ENCODE measurements around a stretch of chr6.

- PRO-cap, result no peak
- RRBS, result no CpG with 5 or more reads among the region's 3 CpGs
Observed at GRCh38 chr6:53543470-53544087, 1.3 kb downstream of the GCLC start.

DNA sequence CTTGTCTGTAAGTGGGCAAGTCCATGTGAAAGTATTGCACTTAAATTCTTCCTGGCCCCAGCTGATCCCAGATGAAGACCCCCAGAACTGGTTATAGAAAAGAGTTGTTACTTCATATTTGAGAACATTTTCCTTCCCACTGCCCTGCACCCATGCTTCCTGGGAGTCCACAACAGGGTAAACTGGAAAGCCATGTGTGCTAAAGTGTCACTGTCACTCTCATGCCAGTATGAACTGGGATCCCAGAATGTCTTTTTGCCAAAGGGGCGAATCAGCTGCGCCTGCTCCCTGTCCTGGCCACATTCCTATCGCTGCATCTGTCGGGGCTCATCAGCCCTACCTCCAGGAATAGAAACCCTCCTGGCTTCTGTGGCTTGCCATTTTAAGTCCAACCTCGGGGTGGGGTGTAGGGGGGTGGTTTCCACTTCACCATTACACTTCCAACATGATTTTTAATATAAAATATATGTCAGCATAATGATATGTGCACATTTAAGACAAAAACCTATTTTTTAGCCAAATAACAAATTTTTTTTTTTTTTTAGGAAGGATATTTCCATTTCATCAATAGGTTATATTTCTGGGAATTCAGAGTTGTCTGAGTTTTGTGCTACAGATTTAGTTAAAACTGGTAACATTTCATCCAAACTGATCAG, 910 bp downstream of the KLHL31 start:
- PRO-cap, result no peak
- RRBS, result no CpG with 5 or more reads among the region's 5 CpGs

- PRO-cap, result no peak
- RRBS, result no CpG with 5 or more reads among the region's 5 CpGs
Observed at GRCh38 chr6:53856008-53856819, 61.4 kb downstream of the LRRC1 start.

DNA sequence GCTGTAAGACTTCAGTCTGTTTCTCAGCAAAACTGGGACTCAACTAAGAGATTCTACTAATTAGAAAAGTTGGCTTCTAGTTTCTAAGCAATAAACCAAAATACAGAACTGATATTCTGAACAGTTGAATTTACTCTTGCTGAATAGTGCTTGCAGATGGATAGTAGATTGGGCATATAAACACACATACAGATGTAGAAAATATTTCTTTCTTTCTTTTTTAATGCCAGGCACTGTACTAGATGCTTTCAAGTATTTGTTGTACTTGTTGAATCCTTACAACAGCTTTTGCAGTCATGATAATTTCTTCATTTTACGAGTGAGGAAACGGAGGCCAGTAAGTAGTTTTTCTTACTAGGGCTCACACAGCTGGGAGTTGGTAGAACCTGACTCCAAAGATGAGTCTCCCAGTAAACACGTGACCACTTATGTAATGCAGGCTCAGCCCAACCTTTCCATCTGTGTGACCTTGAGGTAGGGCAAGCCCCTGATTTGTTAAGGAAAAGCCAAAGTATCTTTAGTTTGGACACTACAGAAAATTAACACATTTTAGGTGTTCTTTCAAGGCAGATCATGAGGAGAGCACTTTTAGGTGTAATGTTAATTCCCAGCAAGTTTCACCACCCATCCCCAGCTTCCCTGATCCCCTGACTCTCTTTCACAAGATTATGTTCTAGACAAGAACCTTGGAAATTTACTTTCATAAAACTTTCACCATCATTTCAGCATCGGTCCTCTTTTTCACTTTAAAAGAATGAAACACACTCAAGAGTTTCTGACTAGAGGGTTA, 111.2 kb downstream of the LRRC1 start:
- PRO-cap, result no peak
- RRBS, result no CpG with 5 or more reads among the region's 4 CpGs

DNA sequence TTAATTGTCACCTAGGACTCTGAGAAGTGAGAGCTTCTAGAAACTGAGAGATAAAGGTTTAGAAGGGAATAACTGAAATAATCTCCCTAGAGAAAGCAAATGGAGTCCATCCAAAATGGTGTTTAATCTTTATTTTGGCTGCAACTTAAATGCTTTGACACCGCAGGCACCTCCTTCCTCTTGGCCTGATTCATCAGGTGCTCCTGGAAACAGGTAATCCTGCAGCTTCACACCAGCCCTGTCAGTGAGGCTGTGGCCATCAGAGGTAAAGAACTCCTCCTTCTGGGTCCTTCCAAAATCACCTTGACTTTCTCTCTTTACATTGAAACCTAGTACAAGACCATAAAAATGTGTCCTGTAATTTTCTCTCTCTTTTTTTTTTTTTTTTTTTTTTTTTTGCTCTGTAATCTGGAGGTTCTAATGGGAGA, 124.1 kb downstream of the LRRC1 start:
- PRO-cap, result no peak
- RRBS, result no CpG with 5 or more reads among the region's 1 CpG

GRCh38 chr6:54255840-54256401, 52.3 kb upstream of the TINAG start:
- PRO-cap, result no peak
- RRBS, result no CpG with 5 or more reads among the region's 1 CpG

DNA sequence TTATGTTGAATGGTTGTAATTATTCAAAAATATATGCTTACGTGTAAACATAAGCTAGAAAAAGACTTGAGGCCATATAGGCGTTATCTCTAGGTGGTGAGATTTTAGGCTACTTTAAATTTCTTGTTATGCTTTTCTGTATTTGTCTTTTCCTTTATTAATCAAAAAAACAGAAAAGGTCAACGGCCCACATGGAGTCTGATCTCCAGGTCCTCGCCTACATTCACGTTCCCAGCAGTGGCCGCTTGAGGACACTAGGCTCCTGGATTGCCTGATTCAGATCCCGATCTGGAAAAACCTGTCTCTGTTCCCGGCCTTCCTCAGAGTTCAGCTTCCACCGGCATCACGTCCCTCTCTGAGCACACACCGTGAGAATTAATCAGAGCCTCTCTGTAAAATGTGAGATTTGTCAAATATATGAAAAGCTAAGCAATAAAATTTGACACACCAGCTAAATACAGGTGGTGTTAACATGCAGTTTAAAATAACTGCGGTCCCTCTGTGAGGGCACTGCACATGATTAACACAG, 122.7 kb upstream of the COL21A1 start:
- PRO-cap, result bidirectional peak, plus-strand start at position 323 of the sequence, minus-strand start at position 225 of the sequence
- RRBS, result no CpG with 5 or more reads among the region's 12 CpGs

DNA sequence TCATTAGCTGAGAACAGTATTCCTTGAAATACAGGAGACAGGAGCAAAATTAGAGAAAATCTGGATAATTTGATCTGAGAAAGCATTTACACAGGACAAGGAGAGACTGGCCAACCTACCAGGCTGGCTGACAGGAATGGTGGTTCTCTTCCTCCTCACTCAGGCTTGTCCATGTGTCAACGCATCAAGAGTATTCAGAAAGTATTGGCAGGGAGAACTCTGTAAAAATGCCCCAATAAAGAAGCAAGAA, 124.8 kb upstream of the COL21A1 start:
- PRO-cap, result no peak
- RRBS, result no CpG with 5 or more reads among the region's 1 CpG

GRCh38 chr6:56505851-56506228, 258.5 kb upstream of the COL21A1 start:
- PRO-cap, result no peak

GRCh38 chr6:56524930-56525818, 277.8 kb upstream of the COL21A1 start:
- PRO-cap, result no peak
- RRBS, result no CpG with 5 or more reads among the region's 5 CpGs

DNA sequence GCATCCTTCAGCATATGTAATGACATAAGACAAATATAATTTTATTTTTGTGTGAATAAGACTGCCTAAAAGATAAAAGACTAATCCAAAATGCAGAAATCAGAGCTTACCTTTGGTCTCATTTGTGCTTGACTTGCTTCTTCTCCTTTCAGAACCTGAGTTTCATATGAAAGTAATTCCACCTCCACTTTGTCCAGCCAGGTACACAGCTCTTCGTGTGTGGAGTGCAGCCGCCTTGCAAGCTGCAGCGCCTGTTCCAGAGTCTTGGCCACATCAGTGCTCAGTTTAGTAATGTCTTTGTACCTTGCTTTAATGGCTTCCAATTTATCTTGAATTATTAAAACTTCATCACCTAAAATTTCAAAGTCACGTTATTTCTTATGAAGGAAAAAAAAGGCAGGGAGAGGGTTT, 280.0 kb upstream of the COL21A1 start:
- PRO-cap, result no peak
- RRBS, result no CpG with 5 or more reads among the region's 4 CpGs

GRCh38 chr6:56550327-56550717, 302.9 kb upstream of the COL21A1 start:
- PRO-cap, result no peak
- RRBS, result no CpG with 5 or more reads among the region's 2 CpGs

DNA sequence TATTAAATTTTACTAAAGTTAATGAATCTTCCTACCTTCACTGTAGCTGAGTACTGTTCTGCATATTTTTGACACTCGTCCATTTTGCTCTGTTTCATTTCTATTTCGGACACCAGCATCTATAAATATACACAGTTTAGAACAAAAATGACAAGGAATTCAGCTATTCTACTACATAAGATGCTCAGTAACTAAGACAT, 327.6 kb downstream of the DST start:
- PRO-cap, result no peak
- RRBS, result no CpG with 5 or more reads among the region's 2 CpGs

DNA sequence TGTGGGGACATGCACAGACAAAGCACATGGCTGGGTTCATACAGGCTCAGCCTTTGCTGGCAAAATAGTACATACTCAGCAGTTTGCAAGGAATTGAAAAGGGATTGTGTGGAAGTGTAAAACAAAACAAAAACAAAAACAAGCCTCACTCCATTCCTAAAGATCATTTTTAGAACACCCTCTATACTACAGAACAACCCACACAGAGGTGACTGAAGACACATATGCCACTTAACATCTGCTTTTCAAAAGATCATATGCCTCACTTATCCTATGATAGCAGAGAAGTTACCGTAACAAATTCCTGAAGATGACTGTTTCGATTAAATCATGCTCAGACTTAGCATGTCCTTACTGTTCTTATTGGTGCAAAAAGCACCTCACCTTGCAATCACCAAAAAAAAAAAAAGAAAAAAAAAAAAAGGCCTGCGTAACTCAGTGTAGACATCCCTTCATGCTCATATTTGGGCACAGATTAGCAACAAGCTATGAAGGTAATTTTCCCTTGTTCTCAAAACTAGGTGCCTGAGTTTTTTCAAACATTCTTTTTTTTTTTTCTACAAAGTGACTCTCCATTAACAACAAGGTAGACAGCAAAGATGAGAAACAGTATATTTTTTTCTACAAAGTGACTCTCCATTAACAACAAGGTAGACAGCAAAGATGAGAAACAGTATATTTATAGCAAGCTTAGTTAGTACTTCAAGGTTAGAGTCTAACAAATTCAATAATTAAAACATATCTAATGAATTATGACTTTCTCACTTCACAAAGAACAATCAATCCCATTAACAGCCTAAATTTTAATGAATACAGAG, 294.2 kb downstream of the DST start:
- PRO-cap, result bidirectional peak, plus-strand start at position 542 of the sequence, minus-strand start at position 259 of the sequence
- RRBS, result no CpG with 5 or more reads among the region's 3 CpGs

DNA sequence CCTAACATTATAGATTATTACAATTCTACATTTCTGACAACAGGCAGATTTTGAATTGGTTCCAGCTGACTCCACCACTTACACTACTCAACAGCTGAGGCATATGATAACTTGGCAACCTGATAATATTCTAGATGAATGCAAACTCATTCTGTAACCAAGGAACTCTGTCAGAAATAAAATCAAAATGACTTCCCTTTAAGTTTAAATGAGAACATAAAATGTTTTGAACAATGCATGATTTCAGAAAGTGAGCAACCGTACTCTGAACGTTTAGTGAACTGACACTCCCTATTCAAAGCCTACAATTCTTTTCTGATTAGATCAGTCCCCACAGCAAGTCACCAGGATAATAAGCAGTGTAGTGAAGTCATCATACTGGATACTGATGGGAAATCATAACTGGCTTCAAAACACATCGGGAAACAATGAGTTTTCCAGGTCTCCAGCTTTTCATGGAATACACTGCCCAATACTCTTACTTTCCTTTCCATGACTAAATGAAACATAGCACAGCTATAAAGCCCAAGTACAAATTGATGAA, 113.8 kb downstream of the DST start:
- PRO-cap, result bidirectional peak, plus-strand start at position 399 of the sequence, minus-strand start at position 267 of the sequence
- RRBS, result no CpG with 5 or more reads among the region's 3 CpGs

- PRO-cap, result bidirectional peak, plus-strand start at chr6:56843781, minus-strand start at chr6:56843679
- RRBS, result under 1% methylated on average over 23 of the region's 61 CpGs
Observed at GRCh38 chr6:56843508-56844112, 111.0 kb downstream of the DST start.

DNA sequence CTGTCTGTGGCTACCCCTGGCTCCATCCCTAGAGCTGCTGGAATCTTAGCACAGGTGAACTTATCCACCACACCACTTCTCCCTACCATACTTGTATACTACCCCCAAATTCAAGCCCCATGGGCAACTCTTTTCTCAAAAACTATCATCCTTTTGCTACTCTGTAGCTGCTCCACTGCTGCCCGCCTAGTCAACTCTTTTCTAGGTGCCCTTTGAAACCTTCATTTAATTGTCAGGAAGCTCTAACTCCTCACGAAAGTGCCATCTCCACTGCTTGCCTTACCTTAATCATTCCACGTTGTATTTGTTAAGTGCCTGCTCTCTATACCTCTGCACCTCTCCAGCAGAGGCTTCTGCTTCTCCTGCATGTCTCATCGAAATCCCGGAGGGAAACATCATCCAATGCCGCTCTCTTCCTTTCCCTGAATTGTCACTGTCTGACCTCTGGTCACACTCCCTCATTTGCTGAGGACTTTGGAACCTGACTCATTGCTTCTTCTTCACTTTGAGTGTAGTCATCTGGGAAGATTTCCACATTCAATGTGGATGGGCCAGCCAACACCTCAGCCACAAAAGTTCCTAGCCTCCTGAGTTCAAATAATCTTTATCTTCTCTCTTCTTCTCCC, 78.8 kb downstream of the DST start:
- PRO-cap, result no peak
- RRBS, result no CpG with 5 or more reads among the region's 6 CpGs

- PRO-cap, result no peak
- RRBS, result no CpG with 5 or more reads among the region's 2 CpGs
Observed at GRCh38 chr6:57432278-57432706, 114.9 kb downstream of the PRIM2 start.

GRCh38 chr6:57815991-57816312, 498.5 kb downstream of the PRIM2 start:
- PRO-cap, result no peak
- RRBS, result no CpG with 5 or more reads among the region's 7 CpGs

- PRO-cap, result no peak
- RRBS, result no CpG with 5 or more reads among the region's 4 CpGs
Observed at GRCh38 chr6:63509687-63510106, 62.6 kb upstream of the PTP4A1 start.

All from MCF 10A (cell line).